Caco-2 (cell line): ENCODE data around the genes GPR160 and PRKCI.

GRCh38 chr3:169539927-169540821, 123.3 kb downstream of the MECOM start:
- PRO-cap = no peak
- RRBS = no CpG with 5 or more reads among the region's 2 CpGs

- PRO-cap = no peak
- RRBS = no CpG with 5 or more reads among the region's 11 CpGs
These were observed 44.4 kb downstream of the MECOM start for GRCh38 chr3:169619158-169619521.

DNA sequence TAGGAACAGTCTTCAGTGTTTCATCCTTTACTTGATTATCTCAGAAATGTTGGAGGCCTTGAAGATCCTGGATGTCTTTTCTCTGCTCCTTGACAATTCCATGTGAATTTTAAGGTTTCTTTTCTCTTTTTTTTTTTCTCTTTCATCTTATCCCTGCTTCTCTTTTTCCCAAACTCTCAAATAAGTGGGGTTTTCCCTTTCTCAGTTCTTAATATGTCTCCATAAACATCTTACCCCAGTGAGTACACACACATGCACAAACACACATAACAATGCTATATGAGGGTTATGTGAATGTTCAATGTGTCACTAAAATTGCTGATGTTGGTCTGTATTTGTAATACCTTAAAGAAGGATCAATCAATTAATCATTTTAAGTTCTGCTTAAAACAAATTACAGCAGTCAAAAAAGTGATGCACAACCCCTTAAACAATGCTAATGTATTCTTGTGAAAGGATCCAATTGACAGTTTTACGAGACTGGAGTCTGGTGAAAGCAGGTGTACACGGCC, 36.8 kb downstream of the MECOM start:
- PRO-cap = no peak
- RRBS = no CpG with 5 or more reads among the region's 2 CpGs

DNA sequence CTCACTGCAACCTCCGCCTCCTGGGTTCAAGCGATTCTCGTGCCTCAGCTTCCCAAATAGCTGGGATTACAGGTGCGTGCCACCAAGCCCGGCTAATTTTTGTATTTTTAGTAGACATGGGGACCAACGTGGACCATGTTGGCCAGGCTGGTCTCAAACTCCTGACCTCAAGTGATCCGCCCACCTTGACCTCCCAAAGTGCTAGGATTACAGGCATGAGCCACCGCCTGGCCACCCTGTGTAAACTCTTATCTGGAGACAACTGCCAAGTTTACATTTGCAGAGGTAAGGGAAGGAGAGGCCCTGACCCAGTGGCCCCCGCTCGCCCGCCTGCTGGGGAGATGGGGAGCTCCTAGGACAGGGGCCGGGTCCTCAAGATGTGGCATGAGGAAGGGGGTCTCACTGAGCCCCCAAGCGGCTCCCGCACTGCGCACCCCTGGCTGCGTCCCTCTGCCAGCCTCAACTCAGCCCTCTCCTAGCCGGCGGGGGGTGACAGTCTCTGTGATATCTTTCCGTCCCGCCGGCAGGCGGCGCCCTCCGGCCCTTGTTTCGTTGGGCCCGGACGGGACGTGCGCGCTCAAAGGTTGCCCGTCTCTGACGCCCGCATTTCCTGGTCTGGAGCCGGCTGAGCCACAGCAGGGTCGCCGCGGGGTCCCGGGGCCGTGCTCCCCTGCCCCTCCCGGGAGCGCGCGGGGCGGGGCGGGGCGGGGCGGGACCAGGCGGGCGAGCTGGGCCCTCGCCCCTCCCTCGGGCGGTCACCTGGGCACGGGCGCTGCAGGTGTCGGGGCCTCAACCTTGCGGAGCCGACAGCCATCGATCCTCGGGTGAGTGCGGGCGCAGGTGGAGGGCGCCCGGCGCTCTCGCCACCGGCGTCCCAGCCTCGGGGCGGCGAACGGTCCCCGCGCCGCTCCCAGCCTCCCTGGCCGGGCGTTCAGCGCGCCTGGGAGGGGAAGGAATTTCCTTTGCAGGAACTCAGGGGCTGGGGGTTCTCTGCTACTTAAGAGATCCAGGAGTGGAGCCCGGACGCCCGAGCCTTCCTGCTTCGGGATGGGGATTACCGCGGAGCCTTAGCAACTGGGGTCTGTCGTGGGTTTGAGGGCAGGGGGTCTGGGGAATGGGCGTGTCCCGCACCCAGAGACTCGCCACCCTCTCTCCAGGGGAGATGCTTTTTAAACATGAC, at the start of gene GPR160:
TSS of gene GPR160 (plus strand) at position 604 of the 1,180 bp plus-strand sequence.
- PRO-cap = bidirectional peak, plus-strand start at position 607 of the sequence, minus-strand start at position 466 of the sequence
- RRBS = 3% methylated on average over 25 of the region's 88 CpGs

GRCh38 chr3:170221763-170222636, at the start of gene PRKCI:
PRKCI (plus strand) TSS chr3:170222424.
- PRO-cap = bidirectional peak, plus-strand start at chr3:170222124, minus-strand start at chr3:170222055; bidirectional peak, plus-strand start at chr3:170222436, minus-strand start at chr3:170222325
- RRBS = 3% methylated on average over 39 of the region's 61 CpGs

- PRO-cap = no peak
- RRBS = no CpG with 5 or more reads among the region's 1 CpG
These were observed 72.2 kb downstream of the CLDN11 start for GRCh38 chr3:170490932-170491173.

DNA sequence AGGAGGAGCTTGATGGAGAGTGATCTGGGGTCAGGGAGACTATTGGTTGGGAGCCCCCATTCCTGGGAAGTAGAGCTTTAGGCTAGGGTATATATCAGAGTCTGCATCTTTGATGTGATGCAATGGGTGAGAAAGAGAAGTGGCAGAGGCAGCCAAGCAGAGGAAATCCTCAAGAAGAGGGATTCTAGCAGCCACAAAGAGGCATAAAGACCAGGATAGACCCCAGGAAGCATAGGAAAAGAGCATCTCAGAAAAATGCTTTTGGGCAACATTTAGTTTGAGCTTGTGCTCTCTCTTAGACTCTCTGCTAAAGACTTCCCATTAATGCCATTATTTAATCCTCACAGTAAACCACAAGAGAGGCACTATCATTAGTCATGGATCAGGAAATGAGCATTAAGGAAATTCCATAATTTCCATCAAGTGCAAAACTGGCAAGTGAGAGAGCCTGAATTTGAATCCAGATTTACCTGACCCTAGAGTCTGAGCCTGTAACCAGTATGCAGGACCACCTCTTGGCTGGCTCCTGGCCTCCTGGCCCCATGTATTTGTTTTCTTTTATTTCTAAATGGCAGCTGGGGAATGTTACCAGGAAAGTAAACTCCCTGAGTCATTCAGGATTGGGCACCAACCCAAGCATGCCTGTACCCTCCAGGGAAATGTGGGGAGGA, 118.7 kb downstream of the RPL22L1 start:
- PRO-cap = no peak

- PRO-cap = no peak
- RRBS = 3% methylated on average over 20 of the region's 50 CpGs
These were observed 475 bp downstream of the EIF5A2 start for GRCh38 chr3:170907808-170908516.

- PRO-cap = no peak
These were observed 96.9 kb upstream of the SLC2A2 start for GRCh38 chr3:171123521-171123734.

- PRO-cap = no peak
- RRBS = no CpG with 5 or more reads among the region's 4 CpGs
These were observed 198.8 kb downstream of the TNIK start for GRCh38 chr3:171261360-171261945.

- PRO-cap = no peak
- RRBS = no CpG with 5 or more reads among the region's 7 CpGs
These were observed 125.8 kb downstream of the TNIK start for GRCh38 chr3:171334199-171334960.

DNA sequence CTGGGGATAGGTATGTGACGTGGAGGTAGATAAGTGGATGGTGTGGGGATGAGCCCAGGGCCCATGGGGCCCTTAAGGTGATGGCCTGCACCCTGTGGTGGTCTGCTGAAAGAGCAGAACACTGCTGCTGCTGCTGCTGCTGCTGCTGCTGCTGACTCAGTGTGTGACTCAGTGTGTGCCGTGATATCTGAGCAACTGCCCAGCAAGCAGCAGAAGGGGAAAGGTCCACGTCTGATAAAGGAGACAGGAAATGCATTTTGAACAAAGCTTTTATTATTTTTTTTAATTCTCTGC, 63.9 kb upstream of the TNIK start:
- PRO-cap = no peak
- RRBS = no CpG with 5 or more reads among the region's 3 CpGs

DNA sequence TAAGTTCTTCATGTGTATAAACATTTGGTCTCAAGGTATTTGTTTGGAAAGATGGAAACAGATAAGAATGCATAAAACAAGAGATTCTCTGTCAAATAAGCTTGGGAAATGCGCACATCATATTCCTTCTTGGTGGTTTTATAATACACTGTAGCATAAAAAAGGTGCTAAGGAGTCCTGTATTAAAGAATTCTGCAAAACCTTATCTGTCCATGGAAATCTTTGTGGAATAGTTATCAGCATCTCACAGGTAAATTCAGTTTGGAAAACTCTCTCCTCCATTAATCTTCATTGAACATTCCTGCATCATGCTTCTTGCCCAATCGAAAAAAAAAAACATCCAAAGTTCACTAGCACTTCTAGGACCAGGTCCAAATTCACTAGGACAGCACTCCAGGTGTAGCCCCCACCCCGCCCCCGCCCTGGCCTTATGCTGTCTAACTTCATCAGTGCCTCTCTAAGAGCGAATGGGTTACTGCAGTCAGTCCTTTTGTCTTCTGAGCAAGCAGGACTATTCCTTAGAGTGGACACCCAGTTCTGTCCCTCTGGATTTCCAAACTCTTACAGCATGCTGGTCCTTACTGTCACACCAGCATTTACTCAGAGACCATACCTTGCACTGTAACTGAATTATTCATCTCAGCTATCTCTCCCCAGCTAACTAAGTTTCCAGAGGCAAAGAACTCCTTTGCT, 138.6 kb downstream of the PLD1 start:
- PRO-cap = no peak
- RRBS = no CpG with 5 or more reads among the region's 5 CpGs

GRCh38 chr3:171696773-171697187, 113.5 kb downstream of the PLD1 start:
- PRO-cap = no peak
- RRBS = no CpG with 5 or more reads among the region's 7 CpGs

DNA sequence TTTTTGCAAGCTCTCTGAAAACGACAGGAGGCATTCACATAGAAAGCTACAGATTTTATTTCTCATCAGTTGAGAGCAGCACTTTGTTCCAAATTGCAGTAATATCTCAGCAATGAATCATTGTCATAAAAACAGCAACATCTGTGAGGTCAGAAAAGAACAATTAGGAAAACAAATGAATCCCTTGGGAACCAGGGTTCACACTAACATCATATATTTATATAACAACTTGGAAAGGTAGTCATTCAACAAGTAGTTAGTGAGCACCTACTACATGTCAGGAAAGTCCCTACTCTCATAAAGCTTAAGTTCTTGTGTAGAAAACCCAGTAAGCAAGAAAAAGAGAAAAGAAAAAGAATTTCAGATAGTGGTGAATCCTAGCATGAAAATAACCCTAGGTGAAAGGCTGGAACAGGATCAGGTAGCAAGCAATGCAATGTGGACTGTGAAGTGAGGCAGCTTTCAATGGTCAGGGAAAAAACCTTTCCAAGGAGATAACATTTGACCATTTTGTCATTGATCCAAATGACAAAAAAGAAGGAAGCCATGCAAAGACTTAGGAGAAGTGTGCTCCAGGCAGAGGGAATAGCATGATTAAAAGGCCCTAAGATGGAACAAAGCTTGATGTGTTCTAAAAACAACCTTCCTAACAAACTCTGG, 8.2 kb downstream of the PLD1 start:
- PRO-cap = no peak
- RRBS = no CpG with 5 or more reads among the region's 1 CpG

DNA sequence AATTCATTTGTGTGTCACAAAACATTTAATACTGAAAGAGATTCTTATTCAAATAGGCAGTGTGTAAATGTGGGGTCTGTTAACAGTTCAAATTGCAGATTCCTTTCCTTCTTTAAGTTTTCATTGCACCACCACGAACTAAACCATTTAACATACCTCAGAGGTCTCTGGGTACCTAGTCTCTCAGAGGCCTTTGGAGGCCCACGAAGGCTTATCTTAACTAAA, 1.1 kb downstream of the PLD1 start:
- PRO-cap = no peak
- RRBS = no CpG with 5 or more reads among the region's 2 CpGs

- PRO-cap = no peak
- RRBS = no CpG with 5 or more reads among the region's 6 CpGs
These were observed 31.4 kb downstream of the TMEM212 start for GRCh38 chr3:171874203-171875291.

DNA sequence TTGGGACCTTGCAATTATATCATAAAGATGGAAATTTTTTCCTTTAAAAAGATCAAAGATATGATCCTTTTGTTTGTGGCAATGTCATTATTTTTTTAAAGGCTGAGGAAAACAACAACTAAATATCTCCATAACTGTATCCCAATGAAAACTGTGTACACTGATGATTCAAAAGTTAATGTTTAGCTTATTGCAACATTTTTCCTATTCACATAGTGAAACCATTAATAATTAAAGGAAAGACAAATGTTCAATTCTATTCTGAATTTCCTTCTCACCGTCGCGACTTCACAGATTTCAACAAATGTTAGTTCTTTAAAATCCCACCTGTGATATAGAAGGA, 40.3 kb downstream of the TMEM212 start:
- PRO-cap = no peak
- RRBS = no CpG with 5 or more reads among the region's 3 CpGs

DNA sequence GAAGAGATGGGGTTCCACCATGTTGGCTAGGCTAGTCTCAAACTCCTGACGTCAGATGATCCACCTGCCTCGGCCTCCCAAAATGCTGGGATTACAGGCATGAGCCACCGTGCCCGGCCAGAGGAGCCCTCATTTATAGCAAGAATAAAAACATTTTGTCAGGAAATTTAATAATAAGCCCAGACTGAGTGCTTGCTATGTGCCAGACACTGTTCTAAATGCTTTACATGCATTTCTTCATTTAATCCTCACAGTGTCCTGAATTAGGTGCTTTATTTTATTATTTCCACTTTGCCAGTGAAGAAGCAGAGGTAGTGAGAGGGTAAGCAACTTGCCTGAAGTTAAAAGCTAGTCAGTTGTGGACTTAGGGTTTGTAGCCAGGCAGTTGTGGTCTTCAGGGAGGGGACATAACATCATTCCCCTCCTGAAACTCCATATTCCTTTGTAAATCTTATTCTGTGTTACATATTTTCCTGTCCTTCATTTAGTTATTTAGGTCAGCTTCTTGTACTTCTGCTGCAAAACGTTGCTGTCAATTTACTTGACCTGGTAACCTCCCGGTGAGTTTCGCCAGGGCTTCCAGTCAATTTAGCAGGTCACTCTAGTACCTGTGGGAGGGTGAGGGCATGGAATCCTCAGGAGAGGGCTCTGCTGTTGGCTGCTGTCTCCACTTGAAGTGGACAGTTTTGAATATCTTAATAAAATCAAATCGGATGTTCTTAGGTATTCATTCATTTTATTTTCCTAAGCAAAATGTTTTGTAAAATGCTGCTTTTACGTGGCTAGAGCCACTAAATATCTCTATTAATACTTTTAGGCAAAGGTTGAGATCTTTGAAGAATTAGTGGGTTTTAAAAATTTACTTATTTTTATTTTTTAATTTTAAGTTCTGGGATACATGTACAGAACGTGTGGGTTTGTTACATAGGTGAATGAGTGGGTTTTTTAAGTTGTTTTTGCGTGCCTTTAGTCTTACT, 29.5 kb downstream of the FNDC3B start:
- PRO-cap = no peak
- RRBS = no CpG with 5 or more reads among the region's 11 CpGs

DNA sequence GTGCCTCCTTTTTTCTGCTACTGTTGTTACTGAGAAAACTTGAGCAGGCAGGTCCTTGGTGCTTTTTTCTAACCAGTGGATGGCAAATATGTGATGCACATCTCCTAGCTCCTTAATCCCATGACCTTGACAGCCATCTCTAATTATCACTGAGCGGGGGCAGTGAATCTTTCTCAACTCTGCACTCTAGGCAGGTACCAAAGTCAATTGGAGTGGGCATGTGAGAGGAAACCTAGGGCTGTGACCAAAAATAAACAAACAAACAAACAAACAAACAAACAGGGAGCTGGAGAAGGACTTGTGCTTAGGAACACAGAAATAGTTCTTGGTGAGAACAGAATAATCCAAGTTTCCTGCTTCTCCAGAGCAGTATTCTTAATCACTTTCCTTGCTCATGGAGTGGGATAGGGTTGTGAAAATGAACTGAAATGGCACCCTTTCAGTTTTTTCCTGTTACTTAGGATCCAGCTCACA, 50.8 kb downstream of the FNDC3B start:
- PRO-cap = no peak
- RRBS = no CpG with 5 or more reads among the region's 1 CpG